Kidney epithelial cell (primary cell): ENCODE measurements around a stretch of chr17.

DNA sequence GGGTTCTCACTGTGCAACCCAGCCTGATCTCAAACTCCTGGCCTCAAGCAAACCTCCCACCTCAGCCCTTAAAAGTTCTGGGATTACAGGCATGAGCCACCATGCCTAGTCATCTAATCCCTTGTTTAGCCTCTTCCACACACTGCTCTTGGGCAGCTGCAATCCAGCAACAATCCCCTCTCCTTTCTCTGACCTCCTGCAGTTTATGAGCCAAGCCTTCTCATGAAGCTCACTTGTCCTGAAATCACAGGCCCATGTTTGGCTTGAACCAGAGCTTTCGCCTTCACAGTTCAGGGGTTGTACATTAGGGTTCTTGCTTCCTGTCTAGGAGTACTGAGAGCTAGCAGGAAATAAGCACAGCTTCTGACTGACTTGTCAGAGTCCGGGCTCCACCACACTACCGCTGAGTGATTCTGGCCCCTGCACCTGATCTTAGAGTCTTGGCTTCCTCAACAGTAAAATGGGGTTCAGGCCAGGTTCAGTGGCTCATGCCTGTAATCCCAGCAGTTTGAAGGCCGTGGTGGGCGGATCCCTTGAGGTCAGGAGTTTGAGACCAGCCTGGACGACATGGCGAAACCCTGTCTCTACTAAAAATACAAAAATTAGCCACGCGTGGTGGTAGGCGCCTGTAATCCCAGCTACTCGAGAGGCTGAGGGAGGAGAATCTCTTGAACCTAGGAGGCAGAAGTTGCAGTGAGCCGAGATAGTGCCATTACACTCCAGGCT, 16.4 kb downstream of the ERAL1 start:
- RAMPAGE, long total RNA: no peak
- RRBS: no CpG with 5 or more reads among the region's 12 CpGs

DNA sequence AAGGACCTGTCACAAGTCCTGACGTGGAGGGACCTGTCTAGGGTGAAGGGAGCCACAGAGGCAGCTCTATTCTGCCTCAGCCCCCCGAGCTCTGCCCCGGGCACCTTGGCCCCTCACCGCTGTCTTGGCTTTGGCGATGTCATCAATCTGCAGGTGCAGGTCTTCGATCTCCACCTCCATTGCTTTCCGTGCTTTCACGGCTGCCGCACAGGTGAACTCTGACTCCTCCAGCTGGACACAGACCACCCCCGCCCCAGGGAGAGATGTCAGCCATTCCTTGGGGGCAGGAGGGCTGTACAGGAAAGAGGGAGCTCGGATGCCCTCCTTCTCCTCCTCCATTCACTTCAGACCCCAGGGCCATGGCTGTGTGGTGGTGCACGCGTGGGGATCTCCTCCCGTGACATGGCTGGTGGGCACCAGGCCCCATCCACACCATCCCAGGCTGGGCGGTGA, 49.3 kb downstream of the PIPOX start:
- RAMPAGE, long total RNA: no peak
- RRBS: no CpG with 5 or more reads among the region's 15 CpGs

DNA sequence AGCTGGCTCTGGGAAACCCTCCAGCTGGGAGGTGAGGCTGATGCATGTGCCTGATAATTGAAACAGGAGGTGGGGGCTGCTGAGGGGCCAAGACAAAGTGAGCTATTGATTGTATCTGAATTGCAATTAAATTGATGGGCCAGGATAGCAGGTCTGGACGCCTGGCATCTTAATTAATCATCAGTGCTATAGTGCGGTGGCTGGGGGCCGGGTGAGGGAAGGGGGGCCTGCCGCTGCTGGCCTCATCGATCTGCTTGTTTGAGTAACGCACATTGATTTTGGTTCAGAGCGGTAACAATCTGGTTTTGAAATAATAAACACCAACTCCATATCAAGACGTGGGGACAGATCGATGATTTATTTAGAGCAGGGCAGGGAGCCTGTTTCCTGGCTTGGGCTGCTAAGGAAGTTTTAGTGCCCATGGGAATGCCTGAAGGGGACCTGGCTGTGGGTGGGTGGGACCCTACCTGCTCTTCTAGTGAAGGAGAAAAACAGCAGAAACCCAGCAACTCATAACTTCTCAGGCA, 65.7 kb downstream of the PIPOX start:
- RAMPAGE, long total RNA: no peak
- RRBS: no CpG with 5 or more reads among the region's 9 CpGs

DNA sequence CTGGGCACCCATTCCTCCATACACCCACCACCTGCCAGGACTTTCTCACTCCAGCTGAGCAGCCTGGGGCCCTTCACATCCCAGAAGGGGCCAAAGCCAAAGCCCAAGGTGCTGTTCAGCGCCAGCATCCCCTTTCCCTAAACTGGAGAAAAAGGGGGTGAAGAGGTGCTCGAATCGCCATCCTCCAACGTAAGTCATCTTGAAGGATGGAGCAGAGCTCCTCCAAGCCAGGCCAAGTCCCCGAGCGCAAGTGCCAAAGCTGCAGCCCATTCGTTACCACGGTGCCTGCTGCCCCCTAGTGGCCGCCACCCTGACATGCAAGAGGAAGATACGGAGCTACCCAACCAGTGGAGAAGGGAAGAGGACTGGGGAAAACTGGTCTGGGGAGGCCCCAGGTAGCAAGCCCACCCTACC, 63.2 kb downstream of the MYO18A start:
- RAMPAGE, long total RNA: no peak
- RRBS: no CpG with 5 or more reads among the region's 10 CpGs

DNA sequence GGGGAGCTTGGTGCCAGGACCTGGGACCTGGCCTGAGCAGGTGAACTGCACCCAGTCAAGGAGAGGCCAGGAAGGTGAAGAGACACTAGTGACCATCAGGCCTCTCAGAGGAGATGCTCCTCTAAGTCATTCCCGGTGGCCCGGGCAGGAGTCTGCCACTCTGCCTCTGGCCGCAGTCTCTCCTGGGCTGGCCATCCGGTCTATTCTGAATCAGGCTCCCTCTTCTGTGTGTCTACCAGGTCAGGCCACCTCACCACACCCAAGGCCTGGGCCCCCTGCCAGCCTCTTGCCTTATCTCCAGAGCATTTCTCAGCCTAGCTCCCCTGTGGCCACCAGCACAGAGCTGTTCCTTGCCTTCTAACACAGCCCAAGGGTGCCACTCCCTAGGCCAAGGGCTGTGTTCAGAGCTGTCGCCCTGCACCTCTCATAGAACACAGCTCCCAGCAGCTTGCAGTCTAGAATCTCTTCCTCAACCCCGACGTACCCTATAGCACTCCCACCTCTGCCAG, 55.3 kb downstream of the MYO18A start:
- RAMPAGE, long total RNA: no peak
- RRBS: 92% methylated on average over 3 of the region's 7 CpGs

DNA sequence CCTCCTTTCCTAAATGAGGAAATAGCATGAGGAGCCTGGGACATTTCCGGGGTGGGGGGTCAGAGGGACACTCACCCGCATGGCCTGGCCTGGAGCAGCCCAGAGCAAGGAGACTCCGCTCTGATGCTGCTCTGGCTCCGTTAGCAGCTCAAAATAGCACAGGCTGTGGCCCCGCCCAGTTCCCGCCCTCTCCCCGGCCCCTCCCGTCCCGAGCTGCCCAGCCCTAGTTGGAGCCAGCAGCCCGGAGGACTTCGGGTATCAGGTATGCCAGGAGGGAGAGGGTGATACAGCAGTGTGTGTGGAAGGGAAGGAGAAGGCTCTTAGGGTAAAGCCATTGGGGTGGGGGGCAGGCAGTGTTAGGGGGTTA, 40.0 kb downstream of the MYO18A start:
- RAMPAGE, long total RNA: no peak
- RRBS: 3% methylated on average over 4 of the region's 11 CpGs

- RAMPAGE, long total RNA: no peak
- RRBS: no CpG with 5 or more reads among the region's 8 CpGs
These were observed 21.6 kb downstream of the MYO18A start for GRCh38 chr17:29158529-29159085.

- RAMPAGE, long total RNA: no peak
- RRBS: no CpG with 5 or more reads among the region's 8 CpGs
These were observed 4.0 kb downstream of the NUFIP2 start for GRCh38 chr17:29289939-29290289.

- RAMPAGE, long total RNA: no peak
- RRBS: no CpG with 5 or more reads among the region's 8 CpGs
These were observed 44.0 kb downstream of the TAOK1 start for GRCh38 chr17:29434034-29434657.

DNA sequence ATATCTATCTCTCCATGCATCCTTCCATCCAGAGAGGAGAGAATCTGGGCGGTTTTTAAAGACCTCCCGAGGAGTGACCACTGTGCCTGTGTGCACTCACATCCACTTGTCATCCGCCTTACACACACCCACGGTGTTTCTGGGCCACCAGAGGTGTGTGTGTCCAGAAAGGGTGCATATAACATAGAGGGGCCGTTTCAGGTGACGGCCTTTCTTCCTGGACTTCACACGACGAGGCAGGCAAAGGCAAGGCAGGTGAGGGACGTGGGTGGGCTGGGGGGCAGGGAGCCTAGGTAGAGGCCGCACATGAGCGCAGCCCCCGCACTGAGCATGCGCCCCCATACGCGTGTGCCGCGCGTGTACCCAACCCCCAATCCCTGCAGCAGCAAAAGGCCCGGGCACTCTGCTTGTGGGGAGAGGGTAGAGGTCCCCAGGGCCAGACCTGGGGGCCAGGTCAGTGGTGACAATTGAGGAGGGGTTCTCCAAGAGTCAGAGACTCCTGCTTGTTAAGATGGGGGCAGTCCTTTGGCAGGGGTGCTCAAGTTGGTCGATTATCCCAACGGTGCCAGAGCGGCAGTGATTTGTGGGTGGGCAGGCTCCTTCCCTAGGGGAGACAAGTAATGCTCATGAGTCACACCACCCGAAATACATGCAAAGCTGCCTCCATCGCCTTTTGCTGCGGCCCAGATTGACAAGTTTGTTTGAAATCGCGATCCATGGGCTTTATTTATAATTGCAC, 915 bp upstream of the GIT1 start:
- RAMPAGE, long total RNA: no peak
- RRBS: no CpG with 5 or more reads among the region's 27 CpGs

DNA sequence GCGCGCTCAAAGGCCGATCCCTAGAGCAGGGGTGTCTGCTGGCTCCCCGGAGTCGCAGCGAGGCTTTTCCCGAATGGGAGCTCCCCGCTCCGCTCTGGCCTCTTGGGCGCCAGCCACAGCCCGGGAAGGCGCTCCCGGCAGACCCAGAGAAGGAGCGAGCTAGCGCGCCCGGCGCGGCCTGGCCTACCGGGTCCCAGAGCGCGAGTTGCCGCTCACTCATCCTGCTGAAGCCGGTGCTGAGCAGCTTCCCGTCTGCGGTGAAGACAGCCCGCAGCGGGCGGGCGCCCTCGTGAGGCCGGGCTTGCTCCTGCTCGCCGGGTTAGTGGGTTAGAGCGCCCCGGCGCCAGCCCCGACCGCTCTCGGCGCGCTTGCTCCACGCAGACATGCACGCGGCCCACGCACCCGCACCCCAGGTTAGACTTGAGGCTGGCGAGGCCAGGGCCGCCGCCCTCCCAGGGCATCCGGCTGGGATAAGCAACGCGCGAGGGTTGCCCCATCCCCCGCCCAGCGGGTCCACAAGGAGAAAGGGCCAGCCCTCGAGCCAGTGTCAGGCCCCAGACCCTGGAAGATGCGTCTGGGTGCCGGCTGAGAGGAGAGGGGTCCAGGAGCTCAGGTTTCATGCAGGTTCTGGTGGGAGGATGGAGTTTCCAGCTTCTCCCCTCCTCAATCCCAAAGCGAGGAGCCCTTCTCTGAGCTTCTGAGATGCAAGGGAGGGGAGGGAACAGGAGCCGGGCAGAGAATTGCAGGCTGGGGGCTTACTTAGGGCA, 4.7 kb downstream of the CORO6 start:
- RAMPAGE, long total RNA: no peak
- RRBS: 5% methylated on average over 21 of the region's 61 CpGs

DNA sequence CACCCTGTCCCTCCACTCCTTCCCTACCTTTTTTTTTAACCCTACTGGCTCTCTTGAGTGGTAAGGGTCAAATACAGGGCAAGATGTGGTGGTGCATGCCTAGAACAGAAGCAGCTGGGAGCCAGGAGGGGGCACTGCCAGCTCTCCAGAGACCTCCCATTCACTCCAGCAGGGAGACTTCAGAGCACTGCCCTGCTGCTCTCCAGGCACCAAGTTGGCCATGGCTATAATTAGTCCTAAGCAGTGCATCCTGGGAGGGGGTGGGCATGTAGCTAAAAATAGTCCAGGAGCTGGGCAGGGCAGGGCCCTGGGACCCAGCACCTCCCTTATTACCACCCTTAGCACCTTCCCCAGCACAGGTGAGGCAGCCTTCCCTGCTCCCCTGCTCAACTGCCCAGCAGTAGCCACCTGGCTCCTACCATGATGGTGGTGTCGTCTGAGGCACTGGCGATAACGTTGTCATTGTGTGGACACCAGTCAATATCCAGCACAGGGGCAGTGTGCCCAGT, 3.4 kb downstream of the CORO6 start:
- RAMPAGE, long total RNA: no peak
- RRBS: no CpG with 5 or more reads among the region's 3 CpGs

GRCh38 chr17:29621051-29622244, 1.3 kb downstream of the CORO6 start:
- RAMPAGE, long total RNA: no peak
- RRBS: no CpG with 5 or more reads among the region's 19 CpGs

DNA sequence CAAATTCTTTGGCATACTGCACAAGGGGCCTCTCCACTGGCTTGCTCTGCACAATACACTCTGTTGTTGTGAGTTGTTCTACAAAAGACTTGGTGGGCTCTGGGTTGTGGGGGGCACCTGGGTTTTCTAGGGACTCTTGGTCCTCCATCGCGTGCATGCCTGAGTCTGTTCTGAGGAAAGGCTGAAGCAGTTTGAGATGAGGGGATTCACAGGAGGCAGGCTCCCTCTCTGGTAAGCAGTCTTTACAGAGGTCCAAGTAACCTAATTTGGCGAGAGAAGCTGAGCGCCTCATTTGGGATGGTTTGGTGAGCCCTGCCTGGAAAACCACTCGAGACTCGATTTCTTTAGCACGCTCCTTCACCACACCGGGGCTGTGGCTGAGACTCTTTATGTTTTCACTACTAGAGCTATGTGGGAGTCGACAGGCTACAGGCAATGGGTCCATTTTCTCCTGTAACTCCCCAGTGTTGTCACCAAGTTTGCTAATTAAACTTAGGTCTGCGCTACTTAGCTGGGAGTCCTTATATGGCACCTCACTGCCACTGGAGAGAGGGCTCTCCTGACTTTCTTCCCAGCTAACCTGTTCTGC, 8.4 kb upstream of the CORO6 start:
- RAMPAGE, long total RNA: no peak
- RRBS: no CpG with 5 or more reads among the region's 10 CpGs

GRCh38 chr17:29641681-29642760, 19.3 kb upstream of the CORO6 start:
- RAMPAGE, long total RNA: no peak
- RRBS: no CpG with 5 or more reads among the region's 6 CpGs

DNA sequence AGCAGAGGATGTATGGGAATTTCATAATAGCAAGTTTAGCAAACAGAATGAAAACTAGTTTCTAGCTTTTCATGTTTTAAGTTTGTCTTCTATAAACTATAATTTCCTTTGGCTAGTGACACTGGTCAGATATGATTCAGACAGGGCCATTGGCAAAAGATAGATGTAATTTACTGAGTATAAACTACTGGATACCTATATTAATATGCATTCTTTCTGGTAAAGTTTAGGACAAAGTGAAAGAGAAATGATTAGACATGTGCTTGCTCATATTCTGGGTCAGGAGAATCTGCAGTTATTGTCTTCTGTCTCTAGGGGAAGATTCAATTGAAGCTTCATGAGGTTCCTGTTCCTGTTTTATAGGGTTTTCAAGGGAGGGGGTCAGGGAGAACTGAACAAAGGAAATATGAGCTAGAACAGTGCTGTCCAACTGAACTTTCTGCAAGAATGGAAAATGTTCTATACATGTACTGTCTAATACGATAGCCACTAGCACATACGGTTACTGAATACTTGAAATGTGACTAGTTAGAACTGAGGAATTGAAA, 59.3 kb upstream of the CORO6 start:
- RAMPAGE, long total RNA: no peak
- RRBS: no CpG with 5 or more reads among the region's 2 CpGs

DNA sequence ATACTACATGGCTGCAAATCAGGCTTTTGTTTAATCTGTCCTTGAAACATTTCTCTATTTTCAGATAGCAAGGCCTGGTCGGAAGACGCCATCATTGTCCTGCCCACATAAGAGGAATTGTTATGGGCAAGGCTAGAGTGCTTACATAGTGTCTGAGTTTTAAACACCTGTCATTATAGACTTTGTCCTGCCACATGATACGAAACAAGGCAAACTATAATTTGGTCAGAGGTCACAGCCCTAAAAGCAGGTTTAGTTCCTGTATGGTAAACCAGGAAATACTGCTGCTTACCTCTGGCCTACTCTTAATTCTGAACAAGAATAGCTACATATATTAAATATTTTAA, 104.4 kb downstream of the SSH2 start:
- RAMPAGE, long total RNA: no peak
- RRBS: no CpG with 5 or more reads among the region's 3 CpGs

DNA sequence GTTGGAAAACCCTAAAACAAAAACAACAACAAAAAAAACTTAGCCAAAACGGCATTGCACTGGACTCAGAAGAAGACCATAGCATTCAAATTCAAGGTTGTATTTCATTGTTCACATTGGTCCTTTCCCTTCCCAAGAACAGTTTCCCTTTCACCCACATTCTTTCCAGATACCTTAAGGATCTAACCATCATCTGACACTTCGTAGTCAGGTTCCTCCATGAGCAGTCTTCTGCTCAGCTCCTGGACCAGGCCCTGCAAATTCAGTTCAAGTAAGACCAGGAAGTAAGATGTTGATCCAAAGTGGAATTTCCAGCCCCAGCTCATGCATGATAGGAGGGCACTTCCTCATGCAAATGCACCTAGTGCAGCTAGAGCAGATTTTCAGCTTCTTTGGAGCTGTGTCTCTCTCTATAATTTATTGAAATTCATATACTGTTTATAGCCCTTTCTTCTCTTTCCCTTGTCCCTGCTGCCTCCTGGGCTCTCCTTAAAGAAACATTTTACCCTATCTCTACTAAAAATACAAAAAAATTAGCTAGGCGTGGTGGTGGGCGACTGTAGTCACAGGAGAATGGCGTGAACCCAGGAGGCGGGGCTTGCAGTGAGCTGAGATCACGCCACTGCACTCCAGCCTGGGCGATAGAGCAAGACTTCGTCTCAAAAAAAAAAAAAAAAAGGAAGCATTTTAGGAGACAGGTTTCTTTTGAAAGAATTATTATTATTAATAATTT, 94.6 kb downstream of the SSH2 start:
- RAMPAGE, long total RNA: no peak
- RRBS: no CpG with 5 or more reads among the region's 9 CpGs

- RAMPAGE, long total RNA: no peak
- RRBS: no CpG with 5 or more reads among the region's 2 CpGs
These were observed 54.6 kb downstream of the SSH2 start for GRCh38 chr17:29875318-29875865.

DNA sequence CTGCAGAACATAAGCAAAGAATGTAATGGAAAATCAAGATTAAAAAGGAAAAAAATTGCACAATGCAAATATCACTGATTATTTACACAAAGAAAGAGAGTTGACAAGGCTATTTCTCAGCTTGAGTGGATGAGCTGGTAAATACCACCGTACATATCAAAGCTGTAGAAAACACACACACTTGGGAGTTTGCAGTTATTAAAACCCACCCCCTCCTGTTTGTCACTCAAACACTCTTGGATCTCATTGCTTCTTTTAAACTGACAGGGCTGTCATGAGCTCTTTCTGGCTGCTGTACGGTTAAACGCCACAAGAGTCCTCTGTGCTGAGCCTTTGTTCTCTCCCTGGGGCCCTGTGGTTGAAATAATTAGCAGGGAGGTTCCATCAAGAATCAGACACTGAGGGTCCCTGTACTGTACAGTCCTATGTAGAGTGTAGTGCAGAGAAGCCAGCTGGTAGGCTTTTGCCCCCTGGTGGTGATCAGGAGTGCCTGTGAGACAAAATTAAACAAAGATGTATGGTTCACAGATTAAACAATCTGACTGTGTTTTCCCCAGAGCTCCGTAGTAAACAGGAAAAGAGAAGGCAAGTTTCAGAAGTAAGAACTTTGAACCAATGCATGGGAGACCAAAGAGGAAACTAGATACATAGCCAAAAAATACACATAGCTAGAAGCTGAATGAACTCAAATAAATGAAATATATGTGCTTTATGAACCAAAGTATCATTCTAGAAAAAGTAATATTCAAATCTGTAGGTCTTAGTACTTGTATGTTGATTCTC, 1.2 kb upstream of the SSH2 start:
- RAMPAGE, long total RNA: no peak
- RRBS: no CpG with 5 or more reads among the region's 4 CpGs